Bronchial epithelial cell (primary cell): ENCODE results near the genes KDSR and SERPINB7.

DNA sequence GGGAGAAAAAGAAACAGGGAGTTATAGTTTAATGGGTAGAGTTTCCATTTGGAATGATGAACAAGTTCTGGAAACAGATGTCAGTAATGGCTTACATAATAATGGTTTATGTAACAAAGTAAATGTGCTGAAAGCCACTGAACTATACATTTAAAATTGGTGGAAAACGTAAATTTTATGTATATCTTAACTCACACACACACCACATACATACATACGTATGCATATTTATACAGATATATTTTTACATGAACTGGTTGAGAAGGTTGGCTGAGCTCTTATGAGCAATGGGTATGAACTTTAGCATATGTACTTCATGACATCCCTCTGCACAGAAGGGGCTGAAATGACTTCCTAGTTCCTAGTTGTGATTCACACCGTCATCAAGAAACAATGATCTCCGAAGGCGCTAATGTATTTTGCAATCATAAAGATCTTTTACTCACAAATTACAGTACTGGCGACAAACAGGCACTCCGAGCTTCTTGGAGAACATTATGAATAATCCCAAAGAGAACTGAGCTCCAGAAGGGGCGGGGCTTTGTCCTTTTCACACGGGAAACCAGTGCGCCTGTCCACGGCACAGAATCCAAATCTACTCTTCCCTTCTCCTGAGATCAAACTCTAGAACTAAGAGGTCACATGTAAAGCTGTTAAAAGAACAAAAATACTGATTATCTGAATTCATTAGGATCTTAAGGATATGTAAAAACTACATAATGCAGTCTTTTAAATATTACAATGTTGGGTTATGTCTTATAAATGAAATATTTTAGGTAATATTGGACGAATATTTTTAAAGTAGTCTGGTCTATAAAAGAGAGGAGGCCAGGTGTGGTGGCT is 18.1 kb downstream of the BCL2 start:
- RRBS, 2 experiments = no CpG with 5 or more reads among the region's 12 CpGs

GRCh38 chr18:63306849-63307136 is 12.8 kb downstream of the BCL2 start:
- RRBS, 2 experiments = no CpG with 5 or more reads among the region's 5 CpGs

DNA sequence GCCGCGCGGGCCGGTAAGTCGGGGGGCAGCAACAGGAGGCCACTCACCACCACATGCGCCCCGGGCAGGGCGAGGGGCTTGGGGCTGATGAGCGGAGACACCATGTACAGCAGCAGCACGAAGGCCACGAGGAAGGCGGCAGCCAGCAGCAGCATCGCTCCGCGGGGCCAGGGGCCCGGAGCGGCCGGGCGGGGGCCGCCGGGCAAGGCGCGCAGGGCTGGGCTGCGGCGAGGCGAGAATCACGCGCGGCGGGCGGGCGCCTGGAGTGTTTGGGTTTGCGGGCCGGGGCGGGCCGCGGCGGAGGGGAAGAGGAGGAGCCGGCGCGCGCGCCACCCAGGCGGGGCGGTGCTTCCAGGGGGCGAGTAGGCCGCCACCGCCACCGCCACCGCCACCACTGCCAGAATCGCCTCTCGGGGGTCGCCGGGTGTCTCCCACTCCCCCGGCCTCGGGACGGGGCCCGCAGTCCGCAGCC is at the start of gene KDSR:
KDSR (minus strand) TSS at position 243 of the 472 bp plus-strand sequence.
- RRBS, 2 experiments = under 1 to 3% methylated on average over 29 to 31 of the region's 59 CpGs

DNA sequence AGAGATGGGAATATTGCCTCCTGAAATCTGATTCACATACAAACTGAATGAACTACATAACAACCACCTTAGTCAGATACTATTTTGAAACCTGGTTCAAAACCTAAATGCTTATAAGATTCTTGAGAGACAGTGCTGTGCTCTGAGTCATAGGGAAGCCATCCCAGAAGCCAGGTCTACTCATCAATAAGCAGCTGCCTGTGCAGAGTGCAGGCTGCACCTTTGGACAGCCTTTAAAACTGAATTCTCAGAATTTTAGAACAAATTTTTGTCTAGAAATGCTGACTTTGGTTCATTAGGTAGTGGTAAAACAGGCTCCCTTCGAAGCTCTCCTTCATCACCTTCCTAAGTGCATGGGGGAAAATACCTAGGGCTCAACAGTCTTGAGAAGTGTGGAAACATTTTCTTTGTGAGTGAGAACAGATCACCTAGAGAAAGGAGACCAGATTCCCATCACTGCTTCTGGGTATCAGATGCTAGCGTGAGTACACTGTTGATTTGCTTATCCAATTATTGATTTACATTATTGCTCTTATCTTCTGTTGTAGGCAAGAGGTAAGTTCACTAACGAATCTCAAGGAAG is at the start of gene SERPINB7:
SERPINB7 (plus strand) TSS at position 183 of the 583 bp plus-strand sequence.
- RRBS, 2 experiments = no CpG with 5 or more reads among the region's 3 CpGs

- RRBS, 2 experiments = no CpG with 5 or more reads among the region's 1 CpG
These were observed 1.1 kb downstream of the SERPINB2 start for GRCh38 chr18:63888568-63889013.

- RRBS, 2 experiments = no CpG with 5 or more reads among the region's 13 CpGs
These were observed 1.5 kb downstream of the SERPINB8 start for GRCh38 chr18:63971252-63971926.

GRCh38 chr18:65375231-65375678 is 375.6 kb upstream of the CDH7 start:
- RRBS, 2 experiments = no CpG with 5 or more reads among the region's 4 CpGs

DNA sequence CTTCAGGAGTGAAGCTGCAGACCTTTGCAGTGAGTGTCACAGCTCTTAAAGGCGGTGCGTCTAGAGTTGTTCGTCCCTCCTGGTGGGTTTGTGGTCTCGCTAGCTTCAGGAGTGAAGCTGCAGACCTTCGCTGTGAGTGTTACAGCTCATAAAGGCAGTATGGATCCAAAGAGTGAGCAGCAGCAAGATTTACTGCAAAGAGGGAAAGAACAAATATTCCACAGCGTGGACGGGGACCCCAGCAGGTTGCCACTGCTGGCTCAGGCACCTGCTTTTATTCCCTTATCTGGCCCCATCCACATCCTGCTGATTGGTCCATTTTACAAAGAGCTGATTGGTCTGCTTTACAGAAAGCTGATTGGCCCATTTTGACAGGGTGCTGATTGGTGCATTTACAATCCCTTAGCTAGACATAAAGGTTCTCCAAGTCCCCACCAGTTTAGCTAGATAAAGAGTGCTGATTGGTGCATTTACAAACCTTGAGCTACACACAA is 254.3 kb downstream of the CDH7 start:
- RRBS, 2 experiments = no CpG with 5 or more reads among the region's 7 CpGs

DNA sequence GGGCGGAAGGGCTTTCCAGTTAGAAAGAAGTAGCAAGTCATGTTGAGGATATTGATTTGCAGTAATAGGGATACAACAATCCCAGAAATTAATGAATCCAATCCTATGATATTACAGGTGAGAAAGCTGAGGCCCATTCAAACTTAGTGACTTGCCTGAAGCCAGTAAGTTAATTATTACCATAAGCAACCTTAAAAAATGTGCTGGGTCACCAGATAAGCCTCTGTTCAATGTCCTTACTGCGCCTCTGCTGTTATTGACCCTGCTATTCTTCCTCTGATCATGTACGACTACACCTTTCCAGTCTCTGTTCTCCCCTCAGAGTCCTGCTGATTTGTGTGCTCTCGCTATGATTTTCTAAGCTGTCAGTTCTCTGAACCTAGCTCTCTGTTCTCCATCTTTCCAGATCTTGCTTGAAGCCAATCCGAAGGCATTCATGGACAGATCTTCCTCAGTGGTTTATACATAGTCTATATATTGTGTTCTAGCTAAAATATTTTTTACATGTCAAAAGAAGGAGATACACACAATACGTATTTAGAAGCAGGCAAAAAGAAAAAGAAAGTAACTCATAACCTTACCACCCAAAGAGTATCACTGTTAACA is 370.6 kb downstream of the DSEL start:
- RRBS, 2 experiments = no CpG with 5 or more reads among the region's 6 CpGs

DNA sequence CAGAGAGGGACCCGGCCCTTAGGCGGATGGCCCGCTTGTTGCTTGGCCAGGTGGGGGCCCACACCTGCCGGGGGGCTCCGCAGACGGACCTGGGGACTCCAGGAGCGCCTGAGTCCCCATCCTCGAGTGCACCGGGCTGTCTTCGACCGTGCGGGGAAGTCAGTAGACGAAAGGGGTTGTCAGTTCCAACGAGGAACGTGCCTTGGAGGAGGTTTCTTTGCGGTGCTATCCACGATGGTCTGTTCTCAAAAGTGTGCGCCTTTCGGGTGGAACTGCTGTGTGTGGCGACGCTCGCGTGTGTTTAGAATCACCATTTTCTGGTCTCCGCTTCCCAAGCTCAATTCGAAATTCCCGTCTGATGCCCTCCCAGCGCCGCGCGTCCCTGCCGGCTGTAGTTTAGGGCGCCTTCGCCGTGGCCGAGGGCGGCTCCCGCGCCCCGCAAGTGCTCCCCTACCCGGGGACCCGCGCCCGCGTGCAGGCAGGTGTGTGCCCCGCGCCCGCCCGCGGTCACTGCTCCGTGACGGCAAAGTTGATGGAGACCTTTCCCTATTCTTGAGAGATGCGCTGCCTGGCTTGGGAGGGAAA is 814 bp downstream of the DOK6 start:
- RRBS, 2 experiments = 2% methylated on average over 19 of the region's 52 CpGs

GRCh38 chr18:70015306-70015590 is 67.6 kb upstream of the CD226 start:
- RRBS, 2 experiments = no CpG with 5 or more reads among the region's 3 CpGs

DNA sequence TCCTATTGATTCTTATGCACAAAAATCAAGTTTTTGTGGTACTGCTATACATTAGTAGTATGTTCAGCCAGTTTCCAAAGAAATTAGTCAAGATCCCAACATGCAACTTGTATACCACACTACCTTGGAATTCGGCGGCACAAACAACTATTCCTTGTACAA is 798 bp upstream of the SOCS6 start:
- RRBS, 2 experiments = no CpG with 5 or more reads among the region's 2 CpGs

GRCh38 chr18:70293187-70293609 is 4.4 kb downstream of the SOCS6 start:
- RRBS, 2 experiments = no CpG with 5 or more reads among the region's 2 CpGs

GRCh38 chr18:70498914-70500050 is 210.4 kb downstream of the SOCS6 start:
- RRBS, 2 experiments = 84 to 88% methylated on average over 13 of the region's 46 CpGs

GRCh38 chr18:70658847-70659404 is 370.1 kb downstream of the SOCS6 start:
- RRBS, 2 experiments = no CpG with 5 or more reads among the region's 7 CpGs

DNA sequence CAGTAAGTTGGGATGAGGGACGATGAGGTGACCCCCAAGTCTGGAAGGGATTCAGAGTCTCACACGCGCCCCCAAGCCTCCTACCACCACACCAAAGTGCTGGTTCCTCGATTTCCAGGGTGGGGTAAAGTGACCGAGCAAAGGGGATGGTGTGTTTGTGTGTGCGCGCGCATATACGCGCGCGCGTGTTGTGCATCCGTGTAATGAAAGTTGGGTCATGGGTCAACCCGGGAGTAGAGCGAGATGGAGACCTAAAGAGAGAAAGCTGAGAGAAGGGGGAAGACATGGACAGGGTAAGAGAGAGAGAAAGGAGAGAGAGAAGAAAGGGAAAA is 1.6 kb upstream of the NETO1 start:
- RRBS, 2 experiments = no CpG with 5 or more reads among the region's 16 CpGs

GRCh38 chr18:74217338-74218147 is 69.2 kb downstream of the TIMM21 start:
- RRBS, 2 experiments = no CpG with 5 or more reads among the region's 9 CpGs

DNA sequence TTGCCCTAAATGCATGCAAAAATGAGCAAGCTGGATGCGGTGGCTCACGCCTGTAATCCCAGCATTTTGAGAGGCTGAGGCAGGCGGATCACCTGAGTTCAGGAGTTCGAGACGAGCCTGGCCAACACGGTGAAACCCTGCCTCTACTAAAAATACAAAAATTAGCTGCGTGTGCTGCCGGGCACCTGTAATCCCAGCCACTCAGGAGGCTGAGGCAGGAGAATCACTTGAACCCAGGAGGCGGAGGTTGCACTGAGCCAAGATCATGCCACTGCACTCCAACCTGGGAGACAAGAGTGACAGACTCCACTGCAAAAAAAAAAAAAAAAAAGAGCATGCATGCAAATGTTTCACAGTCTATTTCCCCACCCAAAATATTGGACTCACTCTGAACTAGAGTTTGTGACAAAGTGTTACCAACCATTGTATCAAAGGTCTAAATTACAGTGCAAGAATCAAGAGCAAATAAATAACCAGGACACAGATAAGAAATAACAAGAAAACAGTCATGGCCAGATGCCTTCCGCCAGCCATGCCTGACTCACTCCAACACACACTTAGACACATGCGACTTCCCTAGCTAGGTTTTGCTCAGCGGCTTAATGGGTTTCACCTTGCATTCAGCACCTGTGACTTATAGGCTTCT is 62.9 kb downstream of the CYB5A start:
- RRBS, 2 experiments = no CpG with 5 or more reads among the region's 12 CpGs

DNA sequence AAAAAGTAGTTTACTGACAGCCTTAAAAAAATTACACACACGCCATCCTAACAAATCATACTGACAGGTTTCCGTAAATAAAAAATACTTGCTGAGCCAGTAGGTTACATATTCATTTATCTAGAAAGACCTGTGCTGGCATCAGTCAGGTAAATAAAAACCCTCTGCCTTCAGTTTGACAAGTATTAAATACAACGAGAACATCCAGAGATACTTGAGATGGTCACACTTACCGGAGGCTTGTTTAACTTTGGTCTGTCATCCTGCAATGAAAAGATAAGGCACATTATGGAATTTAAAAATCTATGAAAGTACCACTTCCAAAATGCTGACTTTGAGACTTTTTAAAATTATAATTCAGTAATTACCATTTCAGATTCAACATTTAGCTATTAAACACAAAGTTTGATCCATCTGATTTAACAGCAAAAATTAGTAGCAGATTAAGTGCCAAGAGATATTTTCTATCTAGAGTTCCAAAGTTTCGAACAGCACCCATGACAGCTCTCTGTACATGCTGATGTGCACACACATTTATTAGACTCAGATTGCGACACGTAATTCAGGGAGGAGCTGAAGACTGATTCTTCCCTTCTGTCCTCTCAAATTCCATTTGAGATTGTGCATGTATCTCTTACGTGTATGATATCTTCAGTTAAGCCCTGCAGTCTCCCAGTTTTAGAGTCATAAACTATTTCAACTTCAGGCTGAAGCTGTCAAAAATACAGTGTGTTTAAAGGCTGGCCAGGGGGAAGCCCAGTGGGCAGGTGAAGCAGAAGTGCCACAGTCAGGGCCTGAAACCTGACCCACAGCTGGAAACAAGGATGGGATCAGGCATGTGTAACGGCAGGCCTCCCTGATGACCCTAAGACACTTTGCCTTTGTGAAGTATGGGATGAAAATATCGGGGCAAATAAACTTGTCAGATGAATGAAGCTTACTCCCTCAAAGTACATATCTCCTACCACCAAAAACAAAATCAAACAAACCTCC is 30.8 kb downstream of the CYB5A start:
- RRBS, 2 experiments = no CpG with 5 or more reads among the region's 10 CpGs